Cytotoxic T cell (primary cell): ENCODE measurements around a stretch of chr5.

- PRO-cap, 2 experiments: no peak in any of the 2 experiments
These were observed 56.9 kb upstream of the PLPP1 start for GRCh38 chr5:55591565-55592090.

- PRO-cap, 2 experiments: no peak in any of the 2 experiments
These were observed 17.6 kb downstream of the IL31RA start for GRCh38 chr5:55868680-55869158.

DNA sequence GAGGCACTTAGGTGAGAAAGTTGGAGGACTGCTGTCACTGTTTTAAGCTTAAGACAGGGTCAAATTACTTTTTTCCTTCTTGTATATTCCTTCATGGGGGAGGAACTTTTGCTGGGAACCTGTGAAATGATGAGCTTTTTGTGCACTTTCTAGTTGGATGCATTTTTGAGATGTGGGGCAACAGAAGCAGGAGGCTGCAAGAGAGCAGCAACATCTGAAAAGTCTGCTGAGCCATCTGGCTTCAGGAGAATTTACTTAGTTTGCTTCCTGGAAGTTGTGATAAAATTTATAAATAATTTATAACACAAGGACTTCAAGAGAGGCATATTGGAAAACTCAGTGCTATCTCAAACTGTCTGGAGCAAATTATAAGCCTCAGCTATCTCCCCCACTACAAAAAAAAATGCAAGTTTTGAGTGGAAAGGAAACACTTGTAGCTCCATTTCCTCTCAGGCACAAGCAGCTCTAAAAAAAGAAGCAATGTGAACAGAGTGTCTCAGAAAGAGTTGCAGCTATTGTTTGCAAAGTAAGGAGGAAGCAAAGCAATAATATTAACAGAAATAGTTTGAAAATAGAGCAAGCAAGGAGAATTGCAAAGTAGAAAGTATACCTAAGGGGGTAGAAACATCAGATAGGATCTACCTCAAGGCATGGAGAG, 55.7 kb upstream of the IL6ST start:
- PRO-cap, 2 experiments: no peak in any of the 2 experiments

GRCh38 chr5:56422077-56422586, 189.0 kb upstream of the ANKRD55 start:
- PRO-cap, 2 experiments: no peak in any of the 2 experiments

- PRO-cap, 2 experiments: no peak in any of the 2 experiments
These were observed 249.0 kb upstream of the ANKRD55 start for GRCh38 chr5:56481988-56482744.

GRCh38 chr5:56589189-56589573, 226.2 kb upstream of the MAP3K1 start:
- PRO-cap, 2 experiments: peak in 2 of 2 experiments; most common plus-strand start chr5:56589264 (in 2)

DNA sequence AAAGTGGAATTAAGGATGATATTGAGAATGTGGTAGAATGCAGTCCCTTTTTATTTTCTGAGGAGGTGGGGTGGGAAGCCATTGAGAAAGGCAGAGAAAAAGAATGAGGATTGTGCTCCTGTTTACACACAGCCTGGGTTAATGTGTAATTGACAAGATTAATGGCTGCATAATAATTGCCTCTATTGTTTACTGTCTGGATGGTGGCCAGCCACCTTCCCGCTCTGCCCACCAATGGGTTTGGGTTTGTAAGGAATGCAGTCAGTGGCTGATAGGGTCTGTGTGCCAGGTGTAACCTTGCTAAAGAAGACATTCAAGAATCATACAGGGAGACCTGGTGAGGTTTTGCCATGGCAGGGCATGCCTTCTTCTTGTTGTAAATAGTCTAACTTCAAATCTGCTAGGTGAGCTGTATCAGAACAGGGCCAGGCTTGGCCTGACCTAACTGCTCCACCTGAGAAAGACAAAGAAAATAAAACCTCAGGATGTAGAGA, 177.1 kb upstream of the MAP3K1 start:
- PRO-cap, 2 experiments: no peak in any of the 2 experiments

DNA sequence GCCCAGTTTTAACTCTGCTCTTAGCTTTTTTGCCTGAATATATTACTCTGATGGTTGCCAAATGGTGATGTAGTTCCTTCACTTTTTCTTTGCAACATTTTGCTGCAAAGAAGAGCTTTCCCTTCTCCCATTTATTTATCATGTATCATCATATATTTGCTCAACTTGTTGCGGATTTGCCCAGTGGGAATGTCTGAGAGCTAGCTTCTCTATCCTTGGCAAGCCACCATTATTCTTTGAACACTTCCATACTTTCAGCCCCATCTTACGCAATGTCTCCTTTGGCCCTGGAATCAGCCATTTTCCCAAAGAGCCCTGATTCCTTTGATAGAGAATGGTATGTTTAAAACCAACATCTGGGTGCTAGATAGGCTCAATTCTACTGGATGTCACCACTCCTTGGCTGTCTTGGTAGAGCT, 12.7 kb upstream of the SETD9 start:
- PRO-cap, 2 experiments: no peak in any of the 2 experiments

GRCh38 chr5:57171788-57172239, 2.0 kb upstream of the GPBP1 start:
- PRO-cap, 2 experiments: no peak in any of the 2 experiments

- PRO-cap, 2 experiments: peak in 2 of 2 experiments; most common plus-strand start chr5:57173242 (in 2); most common minus-strand start chr5:57173553 (in 2)
These were observed 595 bp upstream of the GPBP1 start for GRCh38 chr5:57173123-57173805.

- PRO-cap, 2 experiments: no peak in any of the 2 experiments
These were observed 379.9 kb upstream of the ACTBL2 start for GRCh38 chr5:57862376-57863080.

DNA sequence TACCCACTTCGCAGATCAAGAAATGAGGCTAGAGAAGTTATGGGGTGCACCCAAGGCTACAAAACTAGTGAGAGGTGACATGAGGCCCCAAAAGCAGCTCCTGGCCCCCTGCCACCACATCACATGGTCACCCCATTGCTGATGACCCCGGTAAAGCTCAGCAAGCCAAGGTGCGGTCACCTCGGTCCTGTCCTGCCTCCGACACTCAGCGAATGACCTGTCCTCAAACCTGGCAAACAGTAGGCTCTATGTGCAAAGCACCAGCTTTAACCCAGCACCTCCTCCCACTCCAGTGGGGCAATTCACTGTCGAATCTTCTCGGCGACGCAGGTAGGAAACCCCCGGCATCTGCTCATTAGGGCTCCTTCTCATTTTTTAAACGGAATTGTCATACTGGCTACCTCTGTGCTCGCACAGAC, 307.4 kb downstream of the RAB3C start:
- PRO-cap, 2 experiments: no peak in any of the 2 experiments

DNA sequence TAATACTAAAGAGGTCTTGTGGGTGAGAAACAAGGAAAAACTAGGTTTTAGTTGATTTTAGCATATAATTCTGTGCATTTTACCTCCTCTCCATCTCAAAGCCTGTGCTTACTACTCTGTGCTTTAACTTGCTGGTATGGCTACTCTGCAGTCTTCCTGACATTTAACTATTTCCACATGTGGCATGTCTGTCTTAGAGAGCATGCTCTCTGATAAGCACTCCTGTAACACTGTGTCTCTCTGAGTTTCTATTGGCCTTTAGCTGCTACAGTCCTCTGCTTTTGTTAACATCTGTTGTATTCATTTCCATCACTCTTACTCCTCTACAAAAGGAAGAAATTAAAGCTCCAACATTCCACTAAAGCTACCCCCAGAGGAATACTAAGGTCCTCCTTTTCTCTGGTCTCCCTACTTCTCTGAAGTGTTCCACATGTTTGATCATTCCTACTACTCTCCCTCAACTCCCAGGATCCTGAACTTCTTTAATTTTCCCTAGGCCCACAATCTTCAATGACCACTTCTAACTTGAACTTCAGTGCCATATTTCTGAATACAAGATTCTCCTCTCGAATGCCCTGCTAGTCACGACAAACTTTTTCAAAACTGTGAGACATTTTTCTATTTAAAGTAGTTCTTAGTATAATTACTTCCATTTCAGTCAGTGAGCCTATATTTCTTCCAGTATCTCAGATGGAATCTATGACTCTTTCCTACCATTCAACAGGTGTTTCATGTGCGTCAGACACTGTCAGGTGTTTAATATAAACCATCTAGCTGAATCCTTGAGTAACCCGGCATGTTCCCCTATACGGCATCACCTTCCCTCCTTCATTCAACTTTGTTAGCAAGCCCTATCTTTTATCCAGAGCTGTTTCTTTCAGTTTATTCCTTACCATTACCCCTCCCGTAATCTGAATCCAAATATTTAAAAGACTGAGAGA, 418.6 kb downstream of the RAB3C start:
- PRO-cap, 2 experiments: no peak in any of the 2 experiments

GRCh38 chr5:59095519-59095976, 512.7 kb downstream of the RAB3C start:
- PRO-cap, 2 experiments: no peak in any of the 2 experiments

DNA sequence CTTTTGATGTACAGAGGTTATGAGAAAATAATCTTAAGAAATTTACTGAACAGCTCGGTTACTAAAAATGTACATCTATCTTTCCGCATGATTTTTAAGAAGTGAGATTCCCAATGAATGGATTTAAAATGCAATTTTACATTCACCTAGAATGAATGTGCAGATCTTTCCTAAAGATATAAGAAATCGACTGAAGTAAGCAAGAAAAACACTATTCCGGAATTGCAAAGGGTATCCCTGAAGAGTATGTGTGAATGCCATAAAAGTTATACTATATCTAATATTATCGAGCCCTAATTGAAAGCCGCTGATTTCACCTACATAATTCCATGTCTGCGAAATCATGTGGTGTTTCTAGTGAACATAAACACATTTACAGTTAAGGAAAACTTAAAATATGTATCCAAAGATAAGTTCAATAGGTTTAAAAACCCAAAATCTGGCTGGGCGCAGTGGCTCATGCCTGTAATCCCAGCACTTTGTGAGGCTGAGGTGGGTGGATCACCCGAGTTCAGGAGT, 562.6 kb downstream of the RAB3C start:
- PRO-cap, 2 experiments: no peak in any of the 2 experiments

DNA sequence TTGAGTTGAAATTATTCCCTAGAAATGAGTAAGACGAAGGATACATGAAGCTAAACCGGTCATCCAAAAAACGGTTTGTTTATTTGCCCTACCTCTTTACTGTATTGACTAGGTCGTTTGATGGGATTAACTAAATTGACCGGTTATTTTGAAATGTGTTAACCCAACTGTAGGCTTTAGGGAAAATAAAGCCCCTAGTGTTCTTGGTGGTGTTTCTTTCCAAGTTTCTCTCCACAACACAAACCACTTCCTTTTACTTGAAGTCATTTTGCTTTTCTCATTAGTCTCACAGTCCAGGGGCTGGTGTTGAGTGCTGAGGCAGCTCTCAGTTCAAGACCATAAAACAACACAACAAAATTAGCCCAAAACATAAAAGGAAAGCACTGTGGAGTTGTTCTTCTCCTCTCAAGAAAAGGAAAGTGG, 569.7 kb downstream of the RAB3C start:
- PRO-cap, 2 experiments: no peak in any of the 2 experiments

DNA sequence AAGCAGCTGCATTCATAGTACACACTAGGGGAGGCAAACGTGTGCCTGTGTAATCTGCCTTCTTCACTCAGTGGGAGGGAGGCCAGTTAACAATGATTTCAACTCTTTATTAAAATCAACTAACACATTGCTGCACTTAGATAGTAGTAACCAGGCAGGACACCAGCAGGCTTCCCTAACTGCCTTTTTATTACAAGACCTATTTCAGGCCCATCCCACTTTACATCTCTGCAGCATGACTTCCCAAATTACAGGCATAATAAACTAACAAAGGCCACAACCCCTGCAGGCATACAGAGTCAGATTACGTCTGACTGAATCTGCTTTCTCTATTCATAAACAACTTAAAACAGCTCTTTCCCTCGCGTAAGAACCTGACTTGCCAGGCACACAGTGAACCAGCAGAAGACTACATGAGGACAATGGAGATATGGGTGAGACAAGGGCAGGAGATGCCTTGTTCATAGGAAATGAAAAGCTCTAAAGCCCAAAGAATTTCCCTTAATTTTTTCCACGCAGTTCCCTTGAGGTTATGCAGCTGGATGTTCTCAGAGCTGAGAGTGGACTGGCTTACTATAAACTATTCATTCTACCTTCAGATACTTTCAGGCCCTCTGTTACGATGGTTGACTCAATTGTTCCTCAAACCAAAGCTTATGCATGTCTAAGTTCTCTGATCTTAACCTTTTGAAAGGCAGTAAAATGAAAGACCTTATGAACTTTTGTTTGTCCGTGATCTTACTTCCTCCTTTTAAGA, 576.1 kb downstream of the PDE4D start:
- PRO-cap, 2 experiments: no peak in any of the 2 experiments

GRCh38 chr5:59543842-59544509, 349.6 kb downstream of the PDE4D start:
- PRO-cap, 2 experiments: no peak in any of the 2 experiments

DNA sequence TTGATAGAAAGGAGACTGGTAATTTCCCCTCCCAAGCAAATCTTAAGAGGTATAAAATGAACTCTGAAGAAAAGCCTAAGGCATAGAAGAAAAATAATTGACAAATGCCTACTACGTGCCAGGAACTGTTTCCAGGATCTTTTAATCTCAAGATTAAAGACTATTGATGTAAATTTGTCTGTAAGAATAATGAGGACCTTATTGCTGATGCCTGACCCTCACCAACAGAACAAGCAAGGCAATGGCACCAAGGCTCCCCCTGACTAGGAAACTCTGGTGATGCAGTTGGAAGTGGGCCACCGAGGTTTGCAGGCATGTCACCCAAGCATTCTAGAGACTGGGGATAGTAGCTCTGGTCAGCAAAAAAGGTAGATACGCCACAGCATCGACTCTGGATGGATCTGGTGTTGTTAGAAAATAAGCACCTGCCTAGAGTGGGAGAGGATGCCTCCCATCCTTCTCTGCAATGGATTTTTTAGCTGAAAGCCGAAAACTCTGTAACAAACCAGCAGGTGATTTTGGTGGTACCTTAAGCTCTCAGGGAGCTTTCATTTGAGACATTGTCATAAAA, 308.7 kb downstream of the PDE4D start:
- PRO-cap, 2 experiments: no peak in any of the 2 experiments

DNA sequence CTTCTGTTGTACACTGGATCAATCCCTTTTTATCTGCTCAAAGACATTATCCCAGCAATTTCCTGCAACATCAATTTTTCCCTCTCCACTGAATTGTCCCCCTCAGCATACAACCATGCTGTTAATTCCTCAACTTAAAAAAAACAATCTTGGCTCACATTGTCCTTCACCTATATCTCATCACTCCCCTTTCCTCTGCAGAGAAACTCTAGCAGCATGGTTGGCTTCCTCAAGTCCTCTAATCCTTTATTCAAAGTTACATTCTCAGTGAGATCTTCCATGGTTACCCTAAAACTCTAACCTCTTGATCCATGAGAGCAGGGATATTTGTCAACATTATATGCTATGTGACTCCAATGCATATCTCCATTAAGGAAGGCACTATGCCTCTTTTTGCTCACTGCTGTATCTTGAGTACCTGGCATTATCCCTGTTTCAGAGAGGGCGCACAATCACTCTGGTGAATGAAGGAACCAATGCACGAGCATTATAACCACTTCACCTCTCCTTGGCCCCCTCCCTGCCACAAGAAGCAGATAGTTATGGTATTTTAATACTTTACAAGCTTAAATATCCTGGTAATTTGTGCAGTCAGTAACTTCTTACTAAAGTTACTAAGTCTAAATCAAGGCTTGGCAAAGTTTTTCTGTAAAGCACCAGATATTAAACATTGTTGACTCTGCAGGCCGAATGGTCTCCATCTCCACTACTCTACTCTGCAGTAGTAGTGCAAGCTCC, 71.8 kb upstream of the PDE4D start:
- PRO-cap, 2 experiments: no peak in any of the 2 experiments